Uterus (tissue), 7 donors: ENCODE data around the genes SSPN and STK38L.

DNA sequence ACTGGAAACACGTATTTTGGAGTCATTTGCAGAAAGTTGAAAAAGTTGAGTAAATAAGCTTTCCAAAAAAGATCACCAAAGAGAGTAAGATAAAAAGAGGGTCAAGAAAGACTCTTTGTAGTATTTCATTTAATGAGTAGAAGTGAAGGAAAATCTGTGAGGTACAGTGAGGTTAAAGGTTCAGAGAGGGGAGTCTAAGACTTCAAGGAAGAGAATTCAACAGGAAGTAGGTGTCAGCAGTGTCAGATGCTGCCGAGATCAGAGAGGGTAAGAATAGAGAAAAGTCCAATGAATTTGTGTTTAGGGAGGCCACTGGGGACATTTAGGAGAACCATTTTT is 71.6 kb upstream of the KRAS start:
- PRO-cap, 4 experiments = no peak in any of the 4 experiments
- RAMPAGE, long total RNA, 2 experiments = no peak in any of the 2 experiments
- RRBS = no CpG with 5 or more reads among the region's 2 CpGs

DNA sequence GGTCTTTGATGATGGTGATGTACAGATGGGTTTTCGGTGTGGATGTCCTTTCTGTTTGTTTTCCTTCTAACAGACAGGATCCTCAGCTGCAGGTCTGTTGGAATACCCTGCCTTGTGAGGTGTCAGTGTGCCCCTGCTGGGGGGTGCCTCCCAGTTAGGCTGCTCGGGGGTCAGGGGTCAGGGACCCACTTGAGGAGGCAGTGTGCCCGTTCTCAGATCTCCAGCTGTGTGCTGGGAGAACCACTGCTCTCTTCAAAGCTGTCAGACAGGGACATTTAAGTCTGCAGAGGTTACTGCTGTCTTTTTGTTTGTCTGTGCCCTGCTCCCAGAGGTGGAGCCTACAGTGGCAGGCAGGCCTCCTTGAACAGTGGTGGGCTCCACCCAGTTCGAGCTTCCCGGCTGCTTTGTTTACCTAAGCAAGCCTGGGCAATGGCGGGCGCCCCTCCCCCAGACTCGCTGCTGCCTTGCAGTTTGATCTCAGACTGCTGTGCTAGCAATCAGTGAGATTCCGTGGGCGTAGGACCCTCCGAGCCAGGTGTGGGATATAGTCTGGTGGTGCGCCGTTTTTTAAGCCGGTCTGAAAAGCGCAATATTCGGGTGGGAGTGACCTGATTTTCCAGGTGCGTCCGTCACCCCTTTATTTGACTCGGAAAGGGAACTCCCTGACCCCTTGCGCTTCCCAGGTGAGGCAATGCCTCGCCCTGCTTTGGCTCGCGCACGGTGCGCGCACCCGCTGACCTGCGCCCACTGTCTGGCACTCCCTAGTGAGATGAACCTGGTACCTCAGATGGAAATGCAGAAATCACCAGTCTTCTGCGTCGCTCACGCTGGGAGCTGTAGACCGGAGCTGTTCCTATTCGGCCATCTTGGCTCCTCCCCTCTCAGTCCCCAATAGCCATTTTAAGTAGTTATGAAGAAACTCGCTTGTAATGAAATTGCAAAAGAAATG is 64.0 kb downstream of the LMNTD1 start:
- PRO-cap, 4 experiments = no peak in any of the 4 experiments
- RAMPAGE, long total RNA, 2 experiments = no peak in any of the 2 experiments
- RRBS = no CpG with 5 or more reads among the region's 34 CpGs

DNA sequence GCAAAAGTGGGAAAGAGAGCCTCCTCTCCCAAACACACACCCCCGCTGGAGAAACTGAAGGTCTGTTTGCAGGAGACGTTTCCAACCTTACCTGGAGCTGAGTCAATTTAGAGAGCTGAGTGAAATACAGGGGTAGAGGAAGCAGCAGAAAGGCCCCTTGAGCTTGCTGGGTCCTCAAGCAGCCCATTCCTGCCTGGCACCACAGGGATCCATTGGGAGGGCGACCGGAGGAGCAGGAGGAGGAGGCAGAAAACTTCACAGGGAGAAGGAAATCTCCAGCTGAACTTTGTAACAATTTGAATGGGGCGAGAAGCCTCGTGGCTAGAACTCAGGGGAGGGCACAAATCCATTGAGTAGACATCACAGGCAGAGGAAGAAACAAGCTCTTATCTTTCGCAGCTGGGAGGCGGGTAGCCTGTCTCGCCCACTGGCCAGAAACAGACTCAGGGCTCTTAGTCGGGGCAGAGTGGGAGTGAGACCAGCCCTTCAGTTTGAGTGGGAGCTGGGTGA is 77.5 kb upstream of the LMNTD1 start:
- PRO-cap, 4 experiments = no peak in any of the 4 experiments
- RAMPAGE, long total RNA, 2 experiments = no peak in any of the 2 experiments
- RRBS = no CpG with 5 or more reads among the region's 10 CpGs

DNA sequence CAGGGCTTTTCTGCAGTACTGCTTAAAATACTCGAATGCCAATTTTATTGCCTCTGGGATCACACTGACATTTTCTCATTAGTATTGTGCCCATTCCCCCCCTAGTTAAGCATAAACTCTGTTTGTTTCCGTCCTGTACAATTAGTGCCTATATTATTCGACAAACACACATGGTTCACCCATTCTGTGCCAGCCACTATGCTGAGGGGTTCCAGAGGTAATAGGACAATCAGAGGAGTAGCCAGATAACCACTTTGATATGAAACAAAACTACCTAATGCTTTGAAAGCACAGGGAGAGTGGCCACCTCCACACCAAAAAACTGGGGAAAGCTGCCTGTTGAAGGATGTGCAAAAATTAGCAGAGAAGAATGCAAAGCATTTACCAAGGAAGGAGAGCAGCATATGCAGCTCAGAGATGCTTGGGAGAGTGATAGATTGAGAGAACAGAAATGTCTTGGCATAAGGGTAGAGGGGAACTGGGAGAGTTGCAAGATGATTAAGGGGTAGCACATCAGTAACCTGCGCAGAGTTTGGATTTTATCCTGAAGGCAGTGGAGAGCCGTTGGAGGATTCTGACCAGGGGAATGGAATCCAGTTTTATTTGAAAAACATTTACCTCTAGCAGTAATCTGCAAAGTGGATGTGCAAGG is 81.8 kb downstream of the BHLHE41 start:
- PRO-cap, 4 experiments = no peak in any of the 4 experiments
- RAMPAGE, long total RNA, 2 experiments = start-site peak on the plus strand in 1 of 2 experiments, centred at position 373 of the sequence, 9 reads per replicate
- RRBS = no CpG with 5 or more reads among the region's 5 CpGs

DNA sequence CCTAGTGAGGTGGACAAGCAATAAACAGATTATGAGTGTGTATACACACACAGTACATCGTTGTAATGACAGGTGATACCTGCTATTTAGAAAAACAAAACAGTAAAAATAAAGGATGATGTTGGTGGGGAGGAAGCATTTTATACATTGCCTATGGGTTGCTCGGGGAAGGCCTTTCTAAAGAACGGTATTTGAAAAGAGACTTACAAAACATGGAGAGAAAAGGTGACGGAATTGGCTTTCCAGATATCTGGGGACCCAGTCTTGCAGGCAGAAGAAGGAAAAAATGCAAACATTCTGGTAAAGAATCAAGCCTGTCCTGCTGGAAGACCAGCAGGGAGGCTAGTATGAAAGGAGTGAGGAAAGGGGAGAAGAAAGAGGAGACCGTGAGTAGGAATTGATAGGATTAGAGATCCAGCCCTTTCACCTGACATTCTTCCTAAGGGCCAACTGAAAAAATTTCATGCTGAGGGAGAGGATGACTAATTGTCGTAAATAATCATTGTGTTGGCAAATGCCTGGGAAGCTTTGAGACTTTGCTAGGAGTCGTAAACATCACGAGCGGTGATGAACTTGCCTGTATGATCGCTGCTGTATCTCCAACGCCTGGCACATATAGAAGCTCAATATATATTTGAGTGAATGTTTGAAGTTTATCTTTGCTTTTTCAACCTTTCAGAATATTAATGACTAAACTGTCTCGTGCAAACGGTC is 12.2 kb downstream of the BHLHE41 start:
- PRO-cap, 4 experiments = peak in 1 of 4 experiments; most common plus-strand start position 551 of the sequence (in 1)
- RAMPAGE, long total RNA, 2 experiments = no peak in any of the 2 experiments
- RRBS = no CpG with 5 or more reads among the region's 13 CpGs

- PRO-cap, 4 experiments = peak in 2 of 4 experiments; most common minus-strand start chr12:26116992 (in 1)
- RAMPAGE, long total RNA, 2 experiments = no peak in any of the 2 experiments
- RRBS = no CpG with 5 or more reads among the region's 2 CpGs
Measured at GRCh38 chr12:26116826-26117166, 8.0 kb downstream of the BHLHE41 start.

GRCh38 chr12:26120514-26120981 is 4.3 kb downstream of the BHLHE41 start:
- PRO-cap, 4 experiments = no peak in any of the 4 experiments
- RAMPAGE, long total RNA, 2 experiments = no peak in any of the 2 experiments
- RRBS = no CpG with 5 or more reads among the region's 3 CpGs

DNA sequence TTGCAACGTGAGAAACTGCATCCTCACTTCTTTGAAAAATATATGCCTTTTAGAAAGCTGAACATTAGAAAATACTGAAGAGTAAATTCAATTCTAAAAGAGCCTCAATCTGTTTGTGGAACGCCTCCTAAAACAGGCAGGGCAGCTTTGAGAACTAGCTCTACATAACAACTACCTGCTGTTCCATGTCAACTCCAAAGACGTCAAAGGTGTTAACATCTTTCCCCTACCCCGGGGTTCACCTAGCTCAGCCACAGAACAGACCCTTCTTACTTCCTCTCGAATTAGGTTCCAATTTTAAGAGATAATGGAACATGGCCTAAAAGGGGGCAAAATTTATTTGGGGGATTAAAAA is 3.4 kb downstream of the BHLHE41 start:
- PRO-cap, 4 experiments = no peak in any of the 4 experiments
- RAMPAGE, long total RNA, 2 experiments = no peak in any of the 2 experiments
- RRBS = no CpG with 5 or more reads among the region's 5 CpGs

DNA sequence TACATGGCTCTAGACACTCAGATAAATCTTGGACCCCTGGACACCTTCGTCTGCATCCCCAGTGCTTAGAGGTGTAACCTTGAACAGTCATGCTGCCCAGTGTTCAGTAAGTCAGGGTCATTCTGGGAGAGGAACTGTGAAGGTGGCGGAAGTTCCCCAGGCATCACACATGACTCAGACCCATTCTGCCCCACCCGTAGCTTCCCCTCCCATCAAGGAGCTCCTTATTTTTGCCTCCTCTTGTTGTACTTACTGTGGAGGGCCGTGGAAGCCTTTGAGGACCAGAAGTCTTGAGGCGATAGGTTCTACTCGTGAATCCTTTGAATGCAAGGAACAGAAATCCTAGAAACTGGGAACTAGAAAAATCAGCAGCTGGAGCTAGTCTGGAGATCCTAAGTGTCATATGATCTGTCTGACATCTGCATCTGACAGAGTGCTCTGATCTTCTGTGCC is 18.0 kb upstream of the SSPN start:
- PRO-cap, 4 experiments = no peak in any of the 4 experiments
- RAMPAGE, long total RNA, 2 experiments = no peak in any of the 2 experiments
- RRBS = no CpG with 5 or more reads among the region's 6 CpGs

- PRO-cap, 4 experiments = peak in 4 of 4 experiments; most common plus-strand start chr12:26195573 (in 4); most common minus-strand start chr12:26195366 (in 4)
- RAMPAGE, long total RNA, 2 experiments = start-site peak on the plus strand in 1 of 2 experiments, at chr12:26195701-26195765 at its widest, 9 reads per replicate
- RRBS = 3% methylated on average over 15 of the region's 81 CpGs
Measured at GRCh38 chr12:26195246-26196312, at the start of gene SSPN. TSS of gene SSPN (plus strand) at chr12:26195573.

DNA sequence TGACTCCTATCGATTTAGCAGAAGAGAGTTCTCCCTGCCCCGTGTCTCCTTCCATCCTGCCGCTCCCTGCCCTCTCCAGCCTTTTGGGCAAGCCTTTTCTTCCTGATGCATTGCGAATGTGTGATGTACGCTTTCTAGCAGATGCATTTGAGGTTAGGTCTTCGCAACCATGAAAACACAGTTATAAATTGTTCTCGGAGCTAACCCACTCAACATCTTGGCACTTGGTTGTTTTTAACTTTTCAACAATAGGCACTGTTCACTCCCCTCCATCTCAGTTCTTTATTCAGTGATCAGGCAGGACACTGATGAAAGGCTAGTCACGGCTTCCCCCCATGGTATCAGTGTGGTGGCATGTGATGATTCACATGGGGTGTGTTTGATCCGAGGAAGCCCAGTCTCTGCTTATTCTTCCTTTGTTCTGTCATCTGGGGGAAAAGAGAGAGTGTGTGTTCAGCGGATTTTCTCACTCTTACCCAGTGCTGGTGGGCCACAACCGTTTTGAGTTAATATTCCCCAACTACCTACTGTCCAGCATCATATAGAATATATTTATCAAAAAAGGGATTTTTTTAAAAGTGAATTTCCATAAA is 143.8 kb downstream of the SSPN start:
- PRO-cap, 4 experiments = no peak in any of the 4 experiments
- RAMPAGE, long total RNA, 2 experiments = no peak in any of the 2 experiments
- RRBS = no CpG with 5 or more reads among the region's 11 CpGs

GRCh38 chr12:26473324-26473618 is 277.9 kb downstream of the SSPN start:
- PRO-cap, 4 experiments = no peak in any of the 4 experiments
- RAMPAGE, long total RNA, 2 experiments = no peak in any of the 2 experiments
- RRBS = no CpG with 5 or more reads among the region's 1 CpG

GRCh38 chr12:26510999-26511537 is 315.7 kb downstream of the SSPN start:
- PRO-cap, 4 experiments = no peak in any of the 4 experiments
- RAMPAGE, long total RNA, 2 experiments = no peak in any of the 2 experiments
- RRBS = no CpG with 5 or more reads among the region's 2 CpGs

GRCh38 chr12:26523337-26524269 is 309.4 kb downstream of the ITPR2 start:
- PRO-cap, 4 experiments = no peak in any of the 4 experiments
- RAMPAGE, long total RNA, 2 experiments = no peak in any of the 2 experiments
- RRBS = no CpG with 5 or more reads among the region's 12 CpGs

GRCh38 chr12:26600383-26600965 is 232.5 kb downstream of the ITPR2 start:
- PRO-cap, 4 experiments = no peak in any of the 4 experiments
- RAMPAGE, long total RNA, 2 experiments = start-site peak on the minus strand in 1 of 2 experiments, at chr12:26600426-26601023 at its widest, 6 reads per replicate
- RRBS = no CpG with 5 or more reads among the region's 1 CpG

GRCh38 chr12:26846509-26846860 is 13.5 kb upstream of the ITPR2 start:
- PRO-cap, 4 experiments = no peak in any of the 4 experiments
- RAMPAGE, long total RNA, 2 experiments = no peak in any of the 2 experiments
- RRBS = no CpG with 5 or more reads among the region's 5 CpGs

GRCh38 chr12:26937139-26937495 is 664 bp downstream of the INTS13 start:
- PRO-cap, 4 experiments = no peak in any of the 4 experiments
- RAMPAGE, long total RNA, 2 experiments = no peak in any of the 2 experiments
- RRBS = no CpG with 5 or more reads among the region's 6 CpGs

- PRO-cap, 4 experiments = no peak in any of the 4 experiments
- RAMPAGE, long total RNA, 2 experiments = no peak in any of the 2 experiments
- RRBS = no CpG with 5 or more reads among the region's 3 CpGs
Measured at GRCh38 chr12:26975385-26975935, 37.2 kb downstream of the FGFR1OP2 start.

DNA sequence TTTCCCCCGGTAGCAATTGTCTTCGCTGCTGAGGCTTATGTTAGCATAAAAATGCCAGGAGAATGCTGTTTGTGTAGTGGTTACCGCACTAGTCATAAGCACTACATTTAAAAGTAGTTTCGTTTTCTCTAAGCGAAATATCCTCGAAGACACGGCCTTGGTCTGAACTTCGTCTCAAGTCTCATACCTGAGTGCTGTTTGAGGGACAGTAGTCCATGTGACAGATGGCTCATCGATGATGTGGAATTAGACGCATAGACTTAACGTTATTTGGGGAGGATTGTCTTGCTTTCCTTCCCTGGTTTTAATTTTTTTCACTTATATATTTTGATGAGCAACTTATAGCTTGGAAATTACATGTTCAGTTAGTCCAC is 530 bp upstream of the TM7SF3 start:
- PRO-cap, 4 experiments = no peak in any of the 4 experiments
- RAMPAGE, long total RNA, 2 experiments = no peak in any of the 2 experiments
- RRBS = no CpG with 5 or more reads among the region's 11 CpGs

DNA sequence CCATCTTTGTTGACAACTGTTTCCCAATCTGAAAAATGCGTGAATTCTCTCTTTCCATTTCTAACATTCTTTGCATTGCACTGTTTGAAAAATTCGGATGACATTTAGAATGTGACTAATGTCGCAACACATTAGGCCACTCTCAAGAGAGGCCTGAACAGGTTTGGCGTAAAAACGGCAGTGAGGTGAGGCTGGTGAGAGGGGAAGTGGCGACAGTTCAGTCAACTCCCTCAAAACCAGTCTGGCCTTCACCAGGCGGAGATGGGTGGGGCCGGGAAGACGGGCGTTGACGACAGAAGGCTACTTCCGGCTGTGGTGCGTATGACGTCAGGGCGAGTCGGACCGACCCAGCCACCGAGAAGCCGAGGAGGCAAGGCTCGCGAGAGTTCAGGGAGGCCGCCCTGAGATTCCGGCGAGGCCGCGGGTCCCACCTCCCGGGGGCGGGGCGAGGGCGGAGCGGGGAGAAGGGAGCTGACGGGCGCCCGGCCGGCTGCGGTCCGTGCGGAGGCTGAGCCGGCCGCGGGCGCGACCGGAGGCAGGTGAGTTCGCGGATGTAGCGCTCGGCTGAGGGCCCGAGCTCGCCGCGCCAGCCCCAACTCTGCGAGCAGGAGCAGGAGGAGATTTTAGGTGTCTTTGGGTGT is at the start of gene STK38L:
STK38L (plus strand) TSS at position 493 of the 641 bp plus-strand sequence.
- PRO-cap, 4 experiments = peak in 4 of 4 experiments; most common plus-strand start position 504 of the sequence (in 4); most common minus-strand start position 263 of the sequence (in 4)
- RAMPAGE, long total RNA, 2 experiments = start-site peak on the plus strand in 1 of 2 experiments, centred at position 492 of the sequence, 1,685 reads per replicate
- RRBS = 4% methylated on average over 22 of the region's 53 CpGs